Panc1 (cell line): ENCODE data around the genes LIN37, APLP1 and OVOL3.

- RRBS, 2 experiments: no CpG with 5 or more reads among the region's 8 CpGs
These were observed 2.4 kb upstream of the HAMP start for GRCh38 chr19:35279865-35280409.

DNA sequence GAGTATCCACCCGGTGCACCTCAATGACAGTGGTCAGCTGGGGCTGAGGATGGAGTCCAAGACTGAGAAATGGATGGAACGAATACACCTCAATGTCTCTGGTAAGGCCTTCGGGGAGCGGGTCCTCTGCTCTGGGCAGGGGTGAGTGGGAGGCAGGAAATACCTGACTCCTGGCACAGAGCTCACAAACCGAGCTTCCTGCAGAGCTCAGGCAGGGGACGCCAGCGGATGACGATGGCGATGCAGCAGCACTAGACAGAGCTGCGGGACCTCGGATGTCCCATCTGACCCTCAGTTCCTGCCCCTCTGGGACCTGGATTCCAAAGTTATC lies 3.8 kb downstream of the CD22 start:
- RRBS, 2 experiments: no CpG with 5 or more reads among the region's 11 CpGs

- RRBS, 2 experiments: no CpG with 5 or more reads among the region's 16 CpGs
These were observed 11.0 kb downstream of the FFAR2 start for GRCh38 chr19:35458761-35459688.

DNA sequence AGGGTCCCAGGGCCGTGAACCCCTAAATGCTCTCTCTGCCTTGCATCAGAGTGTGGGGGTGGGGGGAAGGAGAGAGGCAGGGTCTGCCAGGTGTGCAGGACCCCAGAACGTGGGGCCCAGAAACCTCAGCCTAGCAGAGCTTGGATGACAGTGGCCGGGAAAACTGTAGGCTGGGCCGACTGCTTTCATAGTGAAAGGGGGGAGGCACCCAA lies 6.1 kb downstream of the TMEM147 start:
- RRBS, 2 experiments: no CpG with 5 or more reads among the region's 4 CpGs

DNA sequence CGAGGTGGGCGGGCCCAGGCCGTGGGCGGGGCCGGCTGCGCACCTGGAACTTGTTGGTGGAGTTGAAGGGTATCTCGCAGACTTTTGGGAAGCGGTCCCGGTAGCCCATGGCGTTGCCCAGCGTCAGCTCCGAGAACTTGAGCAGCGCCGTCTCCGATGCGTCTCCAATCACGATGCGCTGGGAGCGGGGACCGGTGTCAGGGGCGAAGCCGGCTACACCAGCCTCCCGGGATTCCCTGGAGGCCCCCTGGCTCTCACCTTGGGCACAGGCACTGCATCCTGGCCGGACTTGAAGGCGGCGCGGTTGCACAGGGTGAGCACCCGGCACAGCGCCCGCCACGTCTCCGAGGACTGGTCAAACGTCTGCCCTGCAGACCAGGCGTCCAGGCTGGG lies 5.1 kb downstream of the ATP4A start:
- RRBS, 2 experiments: 21 to 31% methylated on average over 24 of the region's 34 CpGs

DNA sequence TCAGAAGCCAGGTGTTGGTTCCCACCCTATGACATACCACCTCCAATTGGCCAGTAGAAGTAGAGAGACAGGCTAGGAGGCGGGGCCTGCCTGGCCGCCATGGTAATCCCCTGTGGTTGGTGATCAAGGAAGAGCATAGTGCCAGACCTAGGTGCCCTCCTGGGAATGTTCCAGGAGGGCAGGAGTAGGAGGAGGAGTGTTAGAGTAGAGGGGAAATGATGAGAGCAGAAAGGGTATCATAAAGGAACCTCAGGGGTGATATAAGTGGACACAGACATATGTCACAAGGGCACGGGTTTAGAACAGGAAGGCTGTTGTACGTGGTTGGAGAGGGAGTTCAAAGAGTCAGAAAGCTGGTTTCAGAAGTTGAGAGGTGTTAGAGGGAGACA lies 10.6 kb downstream of the PMIS2 start:
- RRBS, 2 experiments: no CpG with 5 or more reads among the region's 4 CpGs

DNA sequence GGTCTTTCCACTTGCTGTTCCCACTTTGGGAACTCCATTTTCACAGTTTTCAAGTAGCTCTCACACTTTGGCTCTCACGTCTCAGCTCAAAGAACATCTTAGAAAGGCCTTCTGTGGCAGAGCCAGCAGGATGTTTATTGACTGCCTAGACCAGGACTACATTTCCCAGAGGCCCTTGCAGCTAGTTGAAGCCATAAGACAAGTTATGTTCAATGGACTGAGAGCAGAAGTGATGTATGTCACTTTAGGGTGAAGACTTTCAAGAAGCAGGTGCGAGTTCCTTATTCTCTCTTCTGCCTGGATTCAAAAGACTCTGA lies 4.3 kb upstream of the HAUS5 start:
- RRBS, 2 experiments: no CpG with 5 or more reads among the region's 2 CpGs

DNA sequence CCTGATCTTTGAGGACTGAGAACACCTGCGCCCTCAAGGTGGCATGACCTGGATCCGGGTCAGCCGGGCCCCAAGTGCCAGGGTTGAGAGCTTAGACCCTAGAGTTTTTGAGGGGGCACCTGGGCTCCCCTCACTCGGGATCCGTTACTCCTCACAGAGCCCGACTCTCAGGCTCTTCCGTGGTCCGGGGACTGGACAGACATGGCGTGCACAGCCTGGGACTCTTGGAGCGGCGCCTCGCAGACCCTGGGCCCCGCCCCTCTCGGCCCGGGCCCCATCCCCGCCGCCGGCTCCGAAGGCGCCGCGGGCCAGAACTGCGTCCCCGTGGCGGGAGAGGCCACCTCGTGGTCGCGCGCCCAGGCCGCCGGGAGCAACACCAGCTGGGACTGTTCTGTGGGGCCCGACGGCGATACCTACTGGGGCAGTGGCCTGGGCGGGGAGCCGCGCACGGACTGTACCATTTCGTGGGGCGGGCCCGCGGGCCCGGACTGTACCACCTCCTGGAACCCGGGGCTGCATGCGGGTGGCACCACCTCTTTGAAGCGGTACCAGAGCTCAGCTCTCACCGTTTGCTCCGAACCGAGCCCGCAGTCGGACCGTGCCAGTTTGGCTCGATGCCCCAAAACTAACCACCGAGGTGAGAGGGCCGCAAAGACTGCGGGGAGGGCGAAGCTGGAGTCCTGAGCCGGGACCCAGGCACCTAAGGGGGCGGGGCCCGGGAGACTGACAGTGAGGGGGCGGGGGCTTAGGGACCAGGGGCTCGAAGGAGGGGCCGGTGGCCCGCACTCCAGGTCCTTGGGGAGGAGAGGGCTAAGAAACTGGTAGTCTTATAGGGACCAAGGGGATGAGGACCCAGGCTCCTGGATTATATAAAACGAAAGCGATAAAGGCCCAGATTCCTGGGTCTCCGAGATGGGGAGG lies 1.8 kb downstream of the ETV2 start:
- RRBS, 2 experiments: 3 to 6% methylated on average over 24 to 31 of the region's 67 CpGs

DNA sequence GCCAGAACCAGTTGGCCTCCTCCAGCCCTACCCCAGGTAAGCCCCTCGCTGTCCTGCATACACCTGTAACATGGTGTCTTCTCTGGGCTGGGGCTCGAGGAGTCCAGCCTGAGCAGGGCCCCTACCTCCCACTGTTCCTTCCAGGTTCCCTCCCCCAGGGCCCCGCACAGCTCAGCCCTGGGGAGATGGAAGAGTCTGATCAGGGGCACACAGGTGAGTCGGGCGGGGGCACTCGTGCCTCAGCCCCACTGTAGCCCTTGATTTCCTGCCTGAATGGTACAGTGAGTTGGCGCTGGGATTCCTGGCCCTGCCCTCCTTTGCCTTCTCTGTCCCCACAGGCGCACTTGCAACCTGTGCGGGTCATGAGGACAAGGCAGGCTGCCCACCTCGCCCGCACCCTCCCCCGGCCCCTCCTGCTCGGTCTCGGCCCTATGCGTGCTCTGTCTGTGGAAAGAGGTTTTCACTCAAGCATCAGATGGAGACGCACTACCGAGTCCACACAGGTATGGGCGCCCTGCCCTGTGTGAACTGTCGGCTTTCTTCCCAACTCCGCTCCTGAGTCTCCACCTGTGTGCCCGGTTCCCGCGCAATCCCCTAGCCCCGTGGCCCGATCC lies 1.9 kb upstream of the KMT2B start:
- RRBS, 2 experiments: 2 to 9% methylated on average over 5 of the region's 25 CpGs

DNA sequence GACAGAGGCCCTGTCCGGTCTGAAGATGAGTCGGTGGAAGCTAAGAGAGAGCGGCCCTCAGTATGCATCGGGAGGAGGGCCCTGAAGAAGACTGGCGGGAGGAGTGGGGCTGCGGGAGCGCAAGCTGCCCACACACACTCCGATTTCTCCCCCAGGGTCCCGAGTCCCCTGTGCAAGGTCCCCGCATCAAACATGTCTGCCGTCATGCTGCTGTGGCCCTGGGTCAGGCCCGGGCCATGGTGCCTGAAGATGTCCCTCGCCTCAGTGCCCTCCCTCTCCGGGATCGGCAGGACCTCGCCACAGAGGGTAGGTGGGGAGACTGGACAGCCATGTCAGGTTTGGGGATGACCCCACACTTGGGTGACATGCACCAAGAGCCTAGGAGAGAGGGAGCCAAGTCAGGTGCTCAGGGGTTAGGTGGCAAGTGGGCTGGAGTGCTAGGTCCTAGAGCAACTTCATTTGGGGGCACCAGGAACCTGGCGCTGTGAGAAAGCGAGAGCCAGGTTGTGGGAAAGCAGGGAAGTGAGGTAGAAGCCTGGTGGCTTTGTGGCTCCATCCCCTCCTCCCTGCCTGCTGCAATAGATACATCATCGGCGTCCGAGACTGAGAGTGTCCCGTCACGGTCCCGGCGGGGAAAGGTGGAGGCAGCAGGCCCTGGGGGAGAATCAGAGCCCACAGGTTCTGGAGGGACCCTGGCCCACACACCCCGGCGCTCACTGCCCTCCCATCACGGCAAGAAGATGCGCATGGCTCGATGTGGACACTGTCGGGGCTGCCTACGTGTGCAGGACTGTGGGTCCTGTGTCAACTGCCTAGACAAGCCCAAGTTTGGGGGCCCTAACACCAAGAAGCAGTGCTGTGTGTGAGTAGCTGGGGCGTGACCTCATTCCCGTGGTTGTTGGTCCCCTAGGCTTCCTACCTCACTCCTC lies 4.9 kb downstream of the KMT2B start:
- RRBS, 2 experiments: 92 to 93% methylated on average over 6 to 7 of the region's 34 CpGs

DNA sequence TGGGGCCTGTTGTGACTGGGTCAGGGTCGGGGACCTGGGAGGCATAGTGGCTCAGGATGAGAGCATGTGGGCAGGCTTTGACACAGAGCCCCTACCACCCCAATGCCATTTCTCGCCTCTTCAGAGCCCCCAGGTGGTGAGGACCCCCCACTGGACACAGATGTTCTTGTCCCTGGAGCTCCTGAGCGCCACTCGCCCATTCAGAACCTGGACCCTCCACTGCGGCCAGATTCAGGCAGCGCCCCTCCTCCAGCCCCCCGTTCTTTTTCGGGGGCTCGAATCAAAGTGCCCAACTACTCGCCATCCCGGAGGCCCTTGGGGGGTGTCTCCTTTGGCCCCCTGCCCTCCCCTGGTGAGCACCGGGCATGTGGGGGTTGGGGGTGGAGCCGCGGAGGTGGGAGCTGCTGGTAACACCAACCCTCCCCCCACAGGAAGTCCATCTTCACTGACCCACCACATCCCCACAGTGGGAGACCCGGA lies 10.4 kb downstream of the IGFLR1 start:
- RRBS, 2 experiments: 77 to 87% methylated on average over 2 to 5 of the region's 15 CpGs

DNA sequence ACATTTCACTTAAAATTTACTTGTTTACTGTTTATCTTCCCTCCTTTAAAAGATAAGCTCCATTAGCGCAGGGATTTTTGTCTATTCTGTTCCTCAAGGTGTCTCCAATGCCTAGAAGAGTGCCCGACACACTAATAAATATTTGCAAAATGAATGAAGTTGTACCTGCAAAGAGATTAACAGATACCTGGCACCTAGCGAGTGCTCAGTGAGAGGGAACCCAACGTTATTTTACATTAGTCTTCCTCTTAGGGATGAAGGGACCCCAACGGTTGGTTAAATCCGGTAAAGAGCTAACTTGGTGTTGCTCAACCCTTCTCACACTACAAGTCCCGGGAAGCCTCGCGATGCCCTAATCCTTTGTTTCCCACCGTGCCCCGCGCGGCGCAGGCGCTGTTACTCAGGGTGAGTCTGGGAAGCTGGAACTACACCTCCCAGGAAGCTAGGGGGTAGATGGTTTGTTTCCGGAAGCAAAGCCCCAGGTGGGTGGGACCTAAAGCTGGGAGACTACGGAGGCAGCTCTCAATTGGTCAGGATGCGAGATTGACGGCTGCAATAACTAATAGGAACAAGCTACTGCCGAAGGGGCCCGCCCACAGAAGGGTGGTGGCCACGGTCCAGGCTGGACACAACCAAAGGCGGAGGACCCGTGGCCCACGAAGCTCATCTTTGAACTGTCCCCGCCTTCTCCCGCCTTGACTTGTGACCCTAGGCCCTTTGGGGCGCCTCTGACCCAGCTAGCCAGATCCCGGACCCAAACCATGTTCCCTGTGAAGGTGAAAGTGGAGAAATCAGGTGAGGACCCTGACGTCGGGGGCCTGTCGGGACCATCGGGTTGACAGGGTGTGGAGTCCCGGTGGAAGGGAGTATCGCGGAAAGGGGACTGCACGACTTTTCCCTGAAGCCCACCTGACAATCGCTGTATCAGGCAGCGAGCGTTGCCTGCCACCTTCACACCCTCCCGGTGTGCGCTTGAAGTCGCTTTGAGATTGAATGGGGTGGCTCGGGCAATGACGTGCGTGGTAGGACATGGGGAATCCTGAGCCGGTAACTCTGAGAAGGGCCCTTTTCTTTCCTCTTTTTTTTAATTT lies at the start of gene LIN37:
Gene LIN37 (plus strand): TSS at position 613 of the 1,091 bp plus-strand sequence.
- RRBS, 2 experiments: 2 to 7% methylated on average over 16 to 19 of the region's 47 CpGs

DNA sequence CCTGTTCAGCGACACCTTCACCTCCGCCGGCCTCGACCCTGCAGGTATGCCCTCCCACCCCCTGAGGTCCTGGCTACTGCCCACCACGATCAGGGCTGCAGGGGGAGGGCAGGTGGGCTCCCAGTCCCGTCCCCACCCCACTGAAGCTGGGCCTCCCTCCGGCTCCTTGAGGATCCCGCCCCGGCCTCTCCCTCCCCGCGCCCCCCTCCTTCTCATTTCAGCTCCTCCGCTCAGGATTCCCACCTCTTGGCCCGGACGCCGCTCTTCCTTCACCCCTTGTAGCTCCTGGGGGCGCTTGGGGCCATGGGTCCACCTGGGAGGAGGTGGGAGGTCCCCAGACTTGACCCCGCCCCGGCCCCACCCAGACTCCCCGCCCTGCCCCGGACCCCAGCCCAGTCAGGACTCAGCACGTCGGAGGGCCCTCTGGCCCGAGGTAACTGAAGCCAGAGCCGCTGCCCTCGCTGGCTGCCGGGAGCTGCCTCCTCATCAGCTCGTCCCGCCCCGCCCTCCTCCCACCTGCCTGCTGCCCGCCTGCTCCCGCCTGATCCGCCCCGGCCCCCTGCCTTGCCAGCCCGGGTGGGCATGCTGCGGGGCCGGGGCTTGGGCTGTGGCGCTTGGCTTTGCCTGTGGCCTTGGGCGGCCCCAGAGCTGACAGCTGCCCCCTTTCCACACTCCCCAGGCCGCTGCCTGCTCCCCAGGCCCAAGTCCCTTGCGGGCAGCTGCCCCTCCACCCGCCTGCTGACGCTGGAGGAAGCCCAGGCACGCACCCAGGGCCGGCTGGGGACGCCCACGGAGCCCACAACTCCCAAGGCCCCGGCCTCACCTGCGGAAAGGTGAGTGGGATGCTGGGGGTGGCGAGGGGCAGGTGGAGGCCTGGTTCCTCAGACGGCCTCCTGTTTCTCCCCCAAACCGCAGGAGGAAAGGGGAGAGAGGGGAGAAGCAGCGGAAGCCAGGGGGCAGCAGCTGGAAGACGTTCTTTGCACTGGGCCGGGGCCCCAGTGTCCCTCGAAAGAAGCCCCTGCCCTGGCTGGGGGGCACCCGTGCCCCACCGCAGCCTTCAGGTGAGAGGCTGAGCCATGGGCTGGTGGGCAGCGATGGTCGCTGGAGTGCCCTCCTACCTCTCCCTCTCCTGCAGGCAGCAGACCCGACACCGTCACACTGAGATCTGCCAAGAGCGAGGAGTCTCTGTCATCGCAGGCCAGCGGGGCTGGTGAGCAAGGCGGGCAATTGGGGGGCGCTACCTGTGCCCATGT lies 9.3 kb downstream of the ARHGAP33 start:
- RRBS, 2 experiments: 89 to 90% methylated on average over 26 of the region's 66 CpGs

DNA sequence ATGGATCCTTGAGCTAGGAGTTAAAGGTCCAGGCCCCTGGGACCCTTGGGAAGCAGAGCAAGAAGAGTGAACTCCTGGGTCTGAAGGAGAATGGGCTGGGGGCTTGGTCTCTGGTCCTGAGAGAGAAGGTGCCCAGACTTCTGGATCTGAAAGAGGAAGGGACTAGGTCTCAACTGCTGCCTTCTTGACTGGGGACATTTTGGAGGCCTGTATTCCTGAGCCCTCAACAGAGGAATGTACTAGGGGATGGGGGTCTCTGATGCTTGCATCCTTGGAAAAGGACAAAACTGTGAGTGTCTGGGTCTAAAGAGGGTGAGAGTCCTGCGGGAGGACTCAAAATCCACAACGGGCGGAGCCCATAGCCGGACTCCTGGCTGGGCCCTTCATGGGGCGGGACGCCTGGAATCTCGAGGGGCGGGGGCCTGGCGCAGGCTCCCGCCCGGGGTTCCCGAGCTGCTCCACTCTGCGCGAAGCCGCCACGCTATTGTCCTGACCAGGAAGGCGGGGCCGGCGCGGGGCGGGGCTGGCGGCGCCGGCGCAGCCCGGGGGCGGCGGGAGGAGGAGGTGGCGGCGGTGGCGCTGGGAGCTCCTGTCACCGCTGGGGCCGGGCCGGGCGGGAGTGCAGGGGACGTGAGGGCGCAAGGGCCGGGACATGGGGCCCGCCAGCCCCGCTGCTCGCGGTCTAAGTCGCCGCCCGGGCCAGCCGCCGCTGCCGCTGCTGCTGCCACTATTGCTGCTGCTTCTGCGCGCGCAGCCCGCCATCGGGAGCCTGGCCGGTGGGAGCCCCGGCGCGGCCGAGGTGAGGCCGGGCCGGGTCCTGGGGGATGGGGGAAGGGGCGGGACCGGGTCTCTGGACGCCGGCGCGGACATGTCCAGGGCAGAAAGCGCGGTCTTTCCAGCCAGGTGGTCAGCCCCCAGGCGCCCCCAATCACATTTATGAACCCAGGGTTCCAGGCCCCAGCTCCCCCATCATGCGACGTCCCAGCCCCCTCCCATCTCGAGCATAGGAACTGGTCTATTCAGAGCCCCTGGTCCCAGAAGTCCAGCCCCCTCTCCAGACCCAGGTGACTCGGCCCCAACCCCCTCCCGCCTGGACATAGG lies at the start of gene APLP1:
Gene APLP1 (plus strand): TSS at position 590 of the 1,101 bp plus-strand sequence.
- RRBS, 2 experiments: 1 to 3% methylated on average over 43 of the region's 74 CpGs

DNA sequence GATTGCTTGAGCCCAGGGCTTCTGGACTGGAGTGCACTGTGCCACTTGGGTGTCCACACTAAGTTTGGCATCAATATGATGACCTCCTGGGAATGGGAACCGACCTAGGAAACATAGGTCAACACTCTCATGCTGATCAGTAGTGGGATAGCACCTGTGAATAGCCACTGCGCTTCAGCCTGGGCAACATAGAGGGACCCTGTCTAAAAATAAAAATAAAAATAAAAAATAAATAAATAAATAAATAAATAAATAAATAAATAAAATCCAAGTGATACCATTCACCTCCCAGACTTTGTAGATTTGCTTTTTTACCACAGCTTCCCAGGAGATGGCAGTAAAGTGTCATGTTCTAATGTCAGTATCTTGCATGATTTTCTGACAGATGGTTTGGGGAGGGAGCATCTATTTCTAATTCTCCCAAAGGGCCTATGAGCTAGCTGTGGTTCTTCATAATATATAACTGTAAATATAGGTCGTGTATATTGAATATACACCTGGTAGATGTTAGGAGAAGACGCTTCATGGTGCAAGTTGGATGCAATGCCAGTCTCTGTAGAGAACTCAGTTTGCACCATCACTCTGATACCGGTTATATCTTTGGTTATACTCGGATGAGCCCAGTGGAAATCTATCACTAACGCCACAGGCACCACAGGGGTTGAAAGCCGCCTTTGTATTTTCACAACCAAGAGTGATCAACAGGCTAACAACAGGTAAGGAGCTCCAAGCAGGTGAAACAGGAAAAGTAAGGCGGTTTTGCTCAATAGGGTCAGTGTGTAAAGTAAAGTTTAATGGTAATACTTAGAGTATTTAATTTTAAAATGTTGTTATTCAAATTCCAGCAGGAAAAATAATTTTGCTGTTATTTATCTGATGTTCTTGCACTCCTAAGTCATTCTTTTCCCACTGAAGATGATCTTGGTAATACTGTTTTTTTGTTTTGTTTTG lies 13.8 kb downstream of the APLP1 start:
- RRBS, 2 experiments: no CpG with 5 or more reads among the region's 9 CpGs

GRCh38 chr19:36103369-36103799 lies 7.6 kb upstream of the OVOL3 start:
- RRBS, 2 experiments: no CpG with 5 or more reads among the region's 17 CpGs

DNA sequence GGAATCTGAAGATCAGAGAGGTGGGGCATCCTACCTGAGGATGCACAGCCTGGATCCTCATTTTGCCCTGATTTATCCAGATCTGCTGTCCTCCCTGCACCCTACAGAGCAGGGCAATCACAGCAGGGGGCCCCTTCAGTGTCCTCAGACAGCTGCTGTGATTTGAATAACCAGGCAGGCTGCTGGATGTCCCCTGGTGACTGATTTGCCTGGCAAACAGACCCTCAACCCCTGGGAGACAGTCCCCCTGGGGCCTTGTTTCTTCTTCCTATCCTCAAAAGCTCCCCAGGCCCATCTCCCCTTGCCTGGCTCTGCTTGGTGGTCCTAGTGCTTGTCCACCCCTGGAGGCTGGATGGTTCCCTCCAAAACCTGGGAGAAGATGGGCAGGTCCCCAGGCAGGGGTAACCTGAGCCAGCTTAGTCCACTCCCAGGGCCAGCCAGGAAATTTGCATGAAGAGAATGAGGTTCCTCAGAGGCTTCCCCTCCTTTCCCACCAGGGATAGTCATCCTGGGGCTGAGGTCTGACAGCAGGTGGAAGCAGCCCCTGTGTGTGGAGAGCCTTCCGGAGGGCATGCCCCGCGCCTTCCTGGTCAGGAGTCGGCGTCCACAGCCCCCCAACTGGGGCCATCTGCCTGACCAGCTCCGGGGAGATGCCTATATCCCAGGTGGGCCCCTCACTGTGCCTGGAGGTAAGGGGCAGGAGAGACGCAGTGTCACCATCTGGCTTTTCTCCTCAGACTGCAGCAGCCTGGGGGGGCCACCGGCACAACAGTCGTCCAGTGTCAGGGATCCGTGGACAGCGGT lies at the start of gene OVOL3:
Gene OVOL3 (plus strand): TSS at position 512 of the 804 bp plus-strand sequence.
- RRBS, 2 experiments: 94 to 95% methylated on average over 4 to 5 of the region's 11 CpGs

GRCh38 chr19:36125198-36125974 lies 10.1 kb downstream of the TBCB start:
- RRBS, 2 experiments: no CpG with 5 or more reads among the region's 11 CpGs

GRCh38 chr19:36160810-36161309 lies 8.6 kb upstream of the COX7A1 start:
- RRBS, 2 experiments: no CpG with 5 or more reads among the region's 6 CpGs

- RRBS, 2 experiments: no CpG with 5 or more reads among the region's 10 CpGs
These were observed 17.0 kb upstream of the COX7A1 start for GRCh38 chr19:36169195-36169784.